Endometrial microvascular endothelial cells (primary cell): ENCODE measurements around the genes SIK1 and RRP1B.

GRCh38 chr21:42733752-42734830, 80.7 kb downstream of the PDE9A start:
- RAMPAGE, long total RNA, result no peak

DNA sequence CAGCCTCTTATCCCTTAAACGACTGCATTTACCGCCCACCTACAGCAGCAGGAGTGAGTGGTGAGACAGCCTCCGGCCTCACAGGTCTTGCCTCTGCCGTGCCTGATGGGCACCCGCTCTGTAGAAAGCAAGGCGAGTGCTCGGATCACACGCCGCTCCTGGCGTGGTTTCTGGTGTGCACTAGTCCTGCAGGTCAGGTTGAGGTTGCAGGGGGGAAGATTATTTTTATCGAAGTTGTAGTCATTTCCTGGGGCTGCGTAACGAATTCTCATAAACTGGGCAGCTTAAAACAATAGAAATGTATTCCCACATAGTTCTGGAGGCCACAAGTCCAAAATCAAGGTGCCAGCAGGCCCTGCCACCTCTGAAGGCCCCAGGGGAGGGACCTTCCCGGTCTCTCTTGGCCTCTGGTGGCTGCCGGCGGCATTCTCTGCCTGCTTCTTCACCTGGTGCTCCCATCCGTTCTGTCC, 92.6 kb downstream of the PDE9A start:
- RAMPAGE, long total RNA, result no peak

- RAMPAGE, long total RNA, result no peak
Observed at GRCh38 chr21:42865589-42866418, 13.5 kb downstream of the WDR4 start.

DNA sequence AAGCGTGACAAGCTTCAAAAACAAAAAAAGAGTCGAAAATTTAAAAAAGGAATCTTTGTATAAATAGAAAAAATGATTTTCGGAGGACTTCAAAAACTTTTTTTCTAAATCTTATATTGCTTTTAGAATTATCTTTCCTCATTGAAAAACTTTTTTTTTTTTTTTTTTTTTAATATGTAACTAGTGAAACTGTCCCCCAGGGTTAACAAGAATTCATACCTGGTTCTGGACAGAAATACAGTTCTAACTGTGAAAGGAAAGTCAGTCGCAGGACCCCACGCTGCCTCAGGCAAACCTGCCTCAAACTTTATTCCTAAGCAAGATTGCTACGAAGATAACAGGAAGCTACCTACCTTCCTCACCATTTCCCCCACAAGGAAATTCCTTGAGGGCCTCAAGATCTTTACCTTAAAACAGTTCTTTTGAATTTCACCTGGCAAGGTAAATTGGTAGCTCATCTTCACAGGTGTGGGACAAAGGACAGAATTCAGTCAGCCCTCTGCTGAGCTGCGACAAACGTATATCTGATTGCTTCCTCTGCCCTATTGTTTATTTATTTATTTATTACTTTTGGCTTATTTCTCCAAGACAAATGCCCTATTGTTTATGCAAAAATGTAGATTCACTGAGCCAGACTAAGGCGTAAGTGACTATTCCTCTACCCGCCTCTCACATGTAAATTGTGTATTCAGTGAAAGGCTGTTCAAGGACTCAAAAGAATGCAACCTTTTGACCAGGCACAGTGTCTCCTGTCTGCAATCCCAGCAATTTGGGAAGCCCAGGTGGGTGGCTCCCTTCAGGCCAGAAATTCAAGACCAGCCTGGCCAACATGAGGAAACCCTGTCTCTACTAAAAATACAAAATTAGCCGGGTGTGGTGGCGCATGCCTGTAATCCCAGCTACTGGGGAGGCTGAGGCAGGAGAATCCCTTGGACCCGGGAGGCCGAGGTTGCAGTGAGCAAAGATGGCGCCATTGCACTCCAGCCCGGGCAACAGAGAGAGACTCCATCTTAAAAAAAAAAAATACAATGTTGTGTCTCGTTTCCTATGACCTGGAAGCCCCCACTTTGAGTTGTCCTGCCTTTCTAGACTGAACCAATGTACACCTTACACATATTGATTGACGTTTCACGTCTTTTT, 17.4 kb upstream of the PKNOX1 start:
- RAMPAGE, long total RNA, result no peak

GRCh38 chr21:43173051-43173374, 4.2 kb downstream of the CRYAA start:
- RAMPAGE, long total RNA, result no peak

- RAMPAGE, long total RNA, result no peak
Observed at GRCh38 chr21:43194872-43195625, 26.2 kb downstream of the CRYAA start.

DNA sequence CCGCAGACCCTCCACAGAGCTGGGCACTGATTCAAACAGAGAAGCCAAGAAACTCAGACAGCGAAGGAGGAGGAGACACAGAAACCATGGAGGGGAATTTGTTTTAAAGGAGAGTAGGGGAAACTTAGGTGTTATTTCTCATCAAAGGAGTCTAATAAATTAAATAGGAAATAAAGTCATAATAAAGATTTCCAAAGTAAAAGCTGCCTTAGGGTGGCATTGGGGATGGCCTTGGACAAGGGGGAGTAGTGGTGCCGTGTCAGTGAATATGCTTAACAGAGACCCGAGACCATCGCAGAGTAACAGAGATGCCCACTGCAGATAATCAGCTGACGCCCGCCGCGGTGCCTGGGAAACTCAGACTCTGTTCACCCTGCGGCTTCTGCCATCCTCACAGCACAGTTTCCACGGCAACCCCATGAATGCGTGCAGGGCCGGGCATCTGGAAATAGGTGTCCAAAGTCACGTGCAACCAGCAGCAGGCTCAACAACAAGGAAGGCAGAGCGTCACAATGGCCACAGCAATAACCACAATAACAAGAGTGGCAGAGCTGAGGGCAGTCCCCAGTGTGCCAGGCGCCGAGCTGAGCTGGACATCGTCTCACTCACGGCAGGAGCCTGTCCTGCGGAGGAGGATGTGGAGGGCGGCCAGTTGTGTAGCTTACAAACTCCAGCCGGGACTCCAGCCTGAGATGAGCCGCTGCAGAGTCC, 101.9 kb downstream of the CRYAA start:
- RAMPAGE, long total RNA, result no peak

DNA sequence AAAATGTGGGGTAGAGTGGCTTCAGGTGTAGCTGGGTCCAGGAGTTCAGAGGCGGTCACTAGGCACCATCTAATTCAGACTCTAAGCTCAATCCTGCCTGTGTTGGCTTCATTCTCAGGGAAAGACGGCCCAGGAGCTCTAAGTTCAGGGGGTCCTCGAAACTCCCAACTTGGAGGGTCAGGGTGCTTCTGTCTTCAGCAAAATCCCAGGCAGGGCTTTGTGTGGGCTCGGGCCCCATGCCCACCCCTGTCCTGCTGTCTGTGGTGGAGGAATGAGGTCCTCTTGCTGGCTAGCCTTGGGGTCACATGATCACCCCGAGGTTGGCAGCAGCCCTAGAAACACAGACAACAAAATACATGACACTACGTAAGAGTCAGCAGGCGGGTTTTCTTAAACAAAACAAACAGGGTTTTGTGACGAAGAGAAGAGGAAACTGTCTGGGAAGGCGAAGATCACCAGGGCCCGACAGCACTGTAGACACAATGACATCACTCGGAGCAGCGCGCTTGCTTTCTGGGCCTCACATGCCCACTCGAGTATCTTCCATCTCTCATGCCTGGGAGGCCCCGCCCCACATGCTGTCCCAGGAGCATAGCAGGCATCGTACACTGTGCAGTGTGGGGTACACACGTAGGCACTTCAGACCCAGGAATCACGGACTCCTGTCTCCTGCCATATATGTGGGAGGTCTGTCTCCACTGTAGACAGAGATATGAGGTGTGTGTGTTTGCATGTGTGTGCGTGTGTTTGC, 94.9 kb downstream of the SIK1 start:
- RAMPAGE, long total RNA, result no peak

- RAMPAGE, long total RNA, result no peak
Observed at GRCh38 chr21:43362131-43362826, 64.7 kb downstream of the SIK1 start.

DNA sequence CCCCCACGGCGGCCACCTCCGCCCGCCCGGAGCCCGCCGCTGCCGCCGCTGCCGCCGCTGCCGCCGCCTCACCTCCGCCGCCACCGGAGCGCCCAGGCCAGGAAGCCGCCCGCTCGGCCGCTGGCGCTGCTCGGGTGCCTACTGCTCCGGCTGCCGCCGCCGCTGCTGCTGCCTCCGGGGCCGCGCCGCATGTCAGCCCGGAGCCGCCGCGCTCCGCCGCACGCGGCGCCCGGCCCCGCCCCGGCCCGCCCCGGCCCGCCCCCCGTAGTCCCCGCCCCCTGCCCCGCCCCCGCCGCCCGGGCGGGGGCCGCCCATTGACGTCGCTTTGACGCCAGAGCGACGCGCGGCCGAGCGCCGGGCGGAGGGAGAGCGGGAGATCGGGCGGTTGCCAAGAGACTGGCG, at the start of gene SIK1:
Gene SIK1 (minus strand): TSS at position 194 of the 402 bp plus-strand sequence.
- RAMPAGE, long total RNA, result no peak

GRCh38 chr21:43477818-43478215, 50.9 kb upstream of the SIK1 start:
- RAMPAGE, long total RNA, result no peak

DNA sequence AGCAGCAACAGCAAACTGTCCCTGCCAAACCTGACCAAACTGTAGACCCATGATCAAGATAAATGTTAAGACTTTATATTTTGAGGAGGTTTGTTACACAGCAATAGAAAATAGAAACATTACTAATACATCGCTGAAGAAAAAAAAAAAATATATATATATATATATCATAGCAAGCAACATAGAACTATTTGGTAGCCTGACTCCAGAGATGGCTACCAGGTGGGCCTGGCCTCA, 43.5 kb downstream of the HSF2BP start:
- RAMPAGE, long total RNA, result no peak

DNA sequence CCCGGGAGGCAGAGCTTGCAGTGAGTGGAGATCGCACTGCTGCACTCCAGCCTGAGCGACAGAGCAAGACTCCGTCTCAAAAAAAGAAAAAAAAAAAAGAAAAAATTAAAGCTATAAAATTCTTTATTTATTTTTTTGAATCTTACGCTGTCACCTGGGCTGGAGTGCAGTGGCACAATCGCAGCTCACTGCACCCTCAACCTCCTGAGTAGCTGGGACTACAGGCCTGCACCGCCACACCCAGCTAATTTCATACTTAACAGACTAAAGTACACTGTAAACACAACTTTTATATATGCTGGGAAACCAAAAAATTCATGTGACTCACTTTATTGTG, 40.5 kb downstream of the HSF2BP start:
- RAMPAGE, long total RNA, result no peak

- RAMPAGE, long total RNA, result no peak
Observed at GRCh38 chr21:43639627-43640209, 19.6 kb downstream of the HSF2BP start.

DNA sequence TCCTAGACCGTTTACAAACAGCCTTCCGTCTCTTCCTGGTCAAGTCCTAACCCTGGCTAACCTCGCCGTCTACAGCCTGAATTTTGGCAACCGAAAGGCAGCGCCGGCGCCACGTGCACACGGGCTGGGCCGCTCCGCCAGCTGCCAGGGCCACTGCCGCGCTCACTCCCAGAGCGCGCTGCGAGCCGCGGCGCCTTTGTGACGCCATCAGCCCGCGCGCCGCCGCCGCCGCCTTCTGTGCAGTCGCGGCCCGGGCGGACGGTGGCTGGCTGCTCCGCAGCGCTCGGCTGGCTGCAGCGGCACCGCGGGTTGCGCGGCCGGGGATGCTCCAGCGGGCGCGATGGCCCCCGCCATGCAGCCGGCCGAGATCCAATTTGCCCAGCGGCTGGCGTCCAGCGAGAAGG, at the start of gene RRP1B:
Gene RRP1B (plus strand): TSS at position 236 of the 404 bp plus-strand sequence.
- RAMPAGE, long total RNA, result no peak

GRCh38 chr21:43687071-43687645, 27.8 kb downstream of the RRP1B start:
- RAMPAGE, long total RNA, result no peak

DNA sequence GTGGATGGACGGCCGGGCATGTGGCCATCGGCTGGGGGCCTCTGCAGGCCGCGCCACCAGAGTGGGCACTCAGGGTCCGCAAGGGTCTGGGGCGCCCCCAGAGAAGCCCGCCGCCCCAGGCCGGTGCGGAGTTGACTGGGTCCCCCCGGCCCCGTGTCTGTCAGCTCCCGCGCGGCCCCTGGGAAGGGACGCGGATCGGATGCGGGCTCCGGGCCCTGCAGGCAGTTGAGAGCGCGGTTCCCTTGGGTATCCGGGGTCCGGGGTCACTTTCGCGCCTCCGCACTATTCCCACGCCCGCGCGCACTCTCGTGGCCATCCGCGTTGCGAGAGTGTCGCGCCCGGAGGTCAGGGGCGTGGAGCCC, 507 bp upstream of the PDXK start:
- RAMPAGE, long total RNA, result no peak

GRCh38 chr21:43869962-43870556, 5.0 kb downstream of the AGPAT3 start:
- RAMPAGE, long total RNA, result no peak

DNA sequence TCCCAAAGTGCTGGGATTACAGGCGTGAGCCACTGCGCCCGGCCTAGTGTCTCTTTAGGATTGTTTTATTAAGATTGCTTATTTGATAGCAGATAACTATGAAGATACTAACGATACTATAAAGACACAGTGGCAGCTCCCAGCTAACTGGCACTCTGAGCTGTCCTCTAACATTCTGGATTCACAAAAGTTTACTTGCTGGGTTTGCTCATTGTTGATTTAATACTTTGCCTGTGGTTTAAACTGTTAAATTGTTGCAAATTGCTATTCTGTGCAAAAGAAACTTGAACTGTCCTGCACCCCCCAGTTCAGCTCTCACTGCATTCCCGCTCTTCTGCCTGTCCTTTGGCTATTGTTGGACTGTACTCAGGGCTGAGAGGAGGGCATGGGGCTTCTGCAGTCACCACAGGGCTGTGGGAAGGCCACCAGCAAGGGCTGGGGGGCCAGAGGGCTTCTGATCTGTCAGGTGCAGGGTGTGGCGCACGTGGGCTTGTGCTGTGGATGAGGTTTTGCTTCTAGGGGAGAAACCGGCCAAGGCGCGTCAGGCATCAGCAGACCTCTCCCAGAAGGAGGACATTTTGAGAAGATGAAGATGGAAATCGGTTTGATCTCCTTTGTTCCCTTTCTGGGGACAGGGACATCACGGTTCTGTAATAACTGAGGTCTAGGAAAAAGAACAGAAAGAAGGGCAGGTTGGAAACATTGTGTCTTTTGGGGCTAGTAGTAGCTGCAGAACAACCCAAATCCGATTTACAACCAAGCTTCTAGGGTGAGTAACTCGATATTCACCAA, 40.6 kb downstream of the AGPAT3 start:
- RAMPAGE, long total RNA, result no peak

GRCh38 chr21:43924944-43925704, 60.1 kb downstream of the AGPAT3 start:
- RAMPAGE, long total RNA, result no peak